Subcutaneous preadipocyte (primary cell): ENCODE measurements around a stretch of chr9.

DNA sequence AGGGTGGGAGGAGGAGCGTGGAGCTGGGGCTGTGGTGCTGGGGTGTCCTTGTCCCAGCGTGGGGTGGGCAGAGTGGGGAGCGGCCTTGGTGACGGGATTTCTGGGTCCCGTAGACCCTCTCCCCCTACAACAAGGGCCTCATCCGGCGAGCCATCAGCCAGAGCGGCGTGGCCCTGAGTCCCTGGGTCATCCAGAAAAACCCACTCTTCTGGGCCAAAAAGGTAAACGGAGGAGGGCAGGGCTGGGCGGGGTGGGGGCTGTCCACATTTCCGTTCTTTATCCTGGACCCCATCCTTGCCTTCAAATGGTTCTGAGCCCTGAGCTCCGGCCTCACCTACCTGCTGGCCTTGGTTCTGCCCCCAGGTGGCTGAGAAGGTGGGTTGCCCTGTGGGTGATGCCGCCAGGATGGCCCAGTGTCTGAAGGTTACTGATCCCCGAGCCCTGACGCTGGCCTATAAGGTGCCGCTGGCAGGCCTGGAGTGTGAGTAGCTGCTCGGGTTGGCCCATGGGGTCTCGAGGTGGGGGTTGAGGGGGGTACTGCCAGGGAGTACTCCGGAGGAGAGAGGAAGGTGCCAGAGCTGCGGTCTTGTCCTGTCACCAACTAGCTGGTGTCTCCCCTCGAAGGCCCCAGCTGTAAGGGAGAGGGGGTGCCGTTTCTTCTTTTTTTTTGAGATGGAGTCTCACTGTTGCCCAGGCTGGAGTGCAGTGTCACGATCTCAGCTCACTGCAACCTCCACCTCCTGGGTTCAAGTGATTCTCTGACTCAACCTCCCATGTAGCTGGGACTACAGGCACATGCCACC is 5.1 kb downstream of the CEL start:
- CAGE, long polyA plus RNA = no peak

DNA sequence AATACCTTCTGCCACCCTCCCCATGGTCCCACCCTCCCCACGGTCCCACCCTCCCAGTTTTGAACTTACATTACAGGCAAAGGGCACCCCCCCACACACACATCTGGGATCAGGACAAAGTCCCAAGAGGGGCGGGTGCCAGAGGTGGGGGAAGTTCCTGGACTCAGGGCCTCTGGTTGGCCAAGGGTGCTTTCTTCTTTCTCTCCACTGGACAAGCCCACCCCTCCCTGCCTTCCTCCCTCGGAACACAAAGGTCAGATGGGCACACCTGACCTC is 19.1 kb upstream of the RALGDS start:
- CAGE, long polyA plus RNA = no peak

DNA sequence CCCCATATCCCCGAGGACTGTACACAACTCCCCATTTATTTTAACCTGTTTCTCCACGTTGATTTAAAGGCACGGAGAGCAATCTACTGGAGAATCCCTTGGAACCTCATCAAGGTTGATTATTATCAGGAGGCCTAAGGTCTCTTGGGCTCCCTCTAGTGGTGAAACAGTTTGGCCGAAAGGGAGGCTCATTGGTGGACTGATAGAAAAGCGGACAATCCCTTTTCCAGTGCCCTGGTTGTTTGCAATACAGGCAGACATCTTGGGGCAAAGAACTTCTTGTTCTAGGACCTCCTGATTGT is 16.2 kb upstream of the GBGT1 start:
- CAGE, long polyA plus RNA = no peak

DNA sequence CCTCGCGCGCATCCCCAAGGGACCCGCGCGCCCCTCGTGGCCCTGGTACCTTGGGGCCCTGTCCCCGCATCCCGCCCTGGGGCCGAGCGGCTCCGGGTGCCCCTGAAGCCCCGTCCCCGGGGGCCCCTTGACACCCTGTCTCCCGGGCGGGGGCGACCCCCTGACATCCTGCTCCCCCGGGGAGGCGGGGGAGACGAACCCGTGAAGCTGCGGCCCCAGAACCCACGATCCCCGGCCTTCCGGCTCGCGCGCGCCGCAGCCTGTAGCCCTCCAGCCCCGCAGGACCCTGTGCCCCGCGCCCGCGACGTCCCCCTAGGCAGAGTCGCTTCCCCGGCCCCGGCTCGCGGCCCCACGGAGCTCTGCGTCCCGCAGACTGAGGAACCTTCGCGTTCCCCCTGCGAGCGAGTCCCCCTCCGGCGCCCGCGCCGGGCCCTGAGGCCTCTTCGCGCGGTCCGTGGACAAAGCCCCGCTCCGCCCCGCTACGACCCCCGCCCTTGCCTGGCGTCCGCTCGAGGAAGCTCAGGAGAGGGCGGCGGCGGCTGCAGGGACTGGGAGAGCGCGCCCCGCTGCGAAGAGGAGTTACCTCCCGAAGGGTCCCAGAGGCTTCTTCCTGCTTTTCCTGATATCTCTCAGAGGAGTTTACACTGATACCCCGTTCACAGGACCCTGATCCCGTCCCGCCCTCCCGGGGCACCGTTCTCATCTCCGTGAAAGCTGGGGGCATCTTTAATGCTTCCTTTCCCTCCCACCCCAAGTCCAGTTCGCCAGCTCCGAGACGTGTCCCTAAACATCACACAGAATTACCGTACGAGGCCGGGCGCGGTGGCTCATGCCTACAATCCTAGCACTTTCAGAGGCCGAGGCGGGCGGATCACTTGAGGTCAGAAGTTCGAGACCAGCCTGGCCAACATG is 60.4 kb downstream of the SURF6 start:
- CAGE, long polyA plus RNA = no peak

DNA sequence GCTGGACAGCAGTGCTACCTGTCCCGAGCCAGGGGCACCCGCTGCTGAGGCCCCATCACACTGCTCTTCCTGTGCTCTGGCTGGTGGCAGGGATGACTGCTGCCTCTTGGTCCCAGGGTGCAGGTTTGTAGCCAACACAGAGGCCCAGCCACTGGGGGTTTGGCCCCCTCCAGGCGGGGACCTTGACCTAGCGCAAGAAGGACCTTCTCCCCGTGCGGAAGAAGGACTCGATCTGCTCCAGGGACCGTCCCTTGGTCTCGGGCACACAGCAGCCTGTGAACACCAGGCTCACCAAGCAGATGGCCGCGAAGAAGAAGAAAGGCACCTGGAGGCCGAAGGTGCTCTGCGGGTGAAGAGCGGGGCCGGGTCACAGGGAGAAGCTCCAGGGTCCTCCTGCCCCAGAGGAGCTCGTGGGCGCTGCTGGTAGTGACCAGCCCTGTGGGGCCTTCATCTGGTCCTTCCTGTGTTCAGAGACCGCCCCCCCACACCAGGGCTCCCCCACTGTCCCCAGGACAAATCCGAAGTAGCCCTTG is 7.0 kb downstream of the SLC2A6 start:
- CAGE, long polyA plus RNA = no peak

- CAGE, long polyA plus RNA = no peak
Measured at GRCh38 chr9:133506747-133507235, 18.0 kb downstream of the MYMK start.

GRCh38 chr9:133634027-133634638 is 2.0 kb upstream of the DBH start:
- CAGE, long polyA plus RNA = no peak

GRCh38 chr9:133635437-133635763 is 763 bp upstream of the DBH start:
- CAGE, long polyA plus RNA = no peak

GRCh38 chr9:133703450-133704061 is 34.6 kb downstream of the SARDH start:
- CAGE, long polyA plus RNA = no peak

DNA sequence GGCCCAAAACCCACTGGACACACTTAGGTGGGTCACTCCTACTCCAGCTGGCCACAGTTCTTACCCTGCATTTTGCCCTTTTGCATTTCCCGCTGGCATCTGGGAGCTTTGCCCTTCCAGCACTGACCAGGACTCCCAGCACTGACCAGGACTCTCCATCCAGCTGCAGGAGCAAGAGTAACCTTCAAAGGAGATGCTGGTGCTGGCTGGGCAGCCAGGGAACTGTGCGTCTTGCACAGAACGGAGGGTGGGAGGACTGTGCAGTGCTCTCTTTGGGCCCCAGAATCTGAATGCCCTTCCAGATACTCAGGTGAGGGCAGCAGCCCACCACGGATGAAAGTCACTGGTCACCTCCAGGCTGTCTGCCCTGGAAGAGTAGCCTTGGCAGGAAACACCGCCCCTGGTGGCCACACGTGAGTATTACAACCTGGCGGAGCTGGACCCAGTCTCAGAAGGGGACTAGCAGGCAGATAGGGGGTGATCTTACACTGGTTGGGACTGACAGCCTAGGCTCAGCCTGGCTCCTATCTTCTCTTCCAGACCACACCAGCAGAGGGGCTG is 4.7 kb upstream of the SARDH start:
- CAGE, long polyA plus RNA = no peak

DNA sequence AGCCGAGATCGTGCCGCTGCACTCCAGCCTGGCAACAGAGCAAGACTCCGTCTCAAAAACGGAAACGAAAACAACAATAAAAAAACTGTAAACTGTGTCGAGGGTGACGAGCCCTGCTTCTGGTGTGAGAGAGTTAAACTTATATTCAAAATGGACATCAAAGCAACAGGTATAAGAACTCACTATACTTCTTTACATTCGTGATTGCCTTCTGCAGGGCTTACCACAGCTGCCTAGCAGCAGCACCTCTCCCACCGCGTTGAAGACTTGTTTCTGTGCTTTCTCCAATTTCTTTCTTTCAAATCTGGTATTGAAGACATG is 18.1 kb upstream of the SARDH start:
- CAGE, long polyA plus RNA = no peak

DNA sequence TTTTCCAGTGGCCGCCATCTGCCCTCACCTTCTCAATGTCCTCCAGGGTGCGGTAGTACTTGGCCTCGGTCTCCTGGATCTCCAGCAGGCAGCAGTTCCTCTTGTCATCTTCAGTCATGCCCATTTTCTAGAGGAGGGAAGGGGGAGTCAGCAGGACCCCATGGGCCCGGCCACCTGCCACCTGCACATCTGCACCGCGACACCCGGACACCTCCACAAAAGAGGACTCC is 70.8 kb upstream of the SARDH start:
- CAGE, long polyA plus RNA = no peak

DNA sequence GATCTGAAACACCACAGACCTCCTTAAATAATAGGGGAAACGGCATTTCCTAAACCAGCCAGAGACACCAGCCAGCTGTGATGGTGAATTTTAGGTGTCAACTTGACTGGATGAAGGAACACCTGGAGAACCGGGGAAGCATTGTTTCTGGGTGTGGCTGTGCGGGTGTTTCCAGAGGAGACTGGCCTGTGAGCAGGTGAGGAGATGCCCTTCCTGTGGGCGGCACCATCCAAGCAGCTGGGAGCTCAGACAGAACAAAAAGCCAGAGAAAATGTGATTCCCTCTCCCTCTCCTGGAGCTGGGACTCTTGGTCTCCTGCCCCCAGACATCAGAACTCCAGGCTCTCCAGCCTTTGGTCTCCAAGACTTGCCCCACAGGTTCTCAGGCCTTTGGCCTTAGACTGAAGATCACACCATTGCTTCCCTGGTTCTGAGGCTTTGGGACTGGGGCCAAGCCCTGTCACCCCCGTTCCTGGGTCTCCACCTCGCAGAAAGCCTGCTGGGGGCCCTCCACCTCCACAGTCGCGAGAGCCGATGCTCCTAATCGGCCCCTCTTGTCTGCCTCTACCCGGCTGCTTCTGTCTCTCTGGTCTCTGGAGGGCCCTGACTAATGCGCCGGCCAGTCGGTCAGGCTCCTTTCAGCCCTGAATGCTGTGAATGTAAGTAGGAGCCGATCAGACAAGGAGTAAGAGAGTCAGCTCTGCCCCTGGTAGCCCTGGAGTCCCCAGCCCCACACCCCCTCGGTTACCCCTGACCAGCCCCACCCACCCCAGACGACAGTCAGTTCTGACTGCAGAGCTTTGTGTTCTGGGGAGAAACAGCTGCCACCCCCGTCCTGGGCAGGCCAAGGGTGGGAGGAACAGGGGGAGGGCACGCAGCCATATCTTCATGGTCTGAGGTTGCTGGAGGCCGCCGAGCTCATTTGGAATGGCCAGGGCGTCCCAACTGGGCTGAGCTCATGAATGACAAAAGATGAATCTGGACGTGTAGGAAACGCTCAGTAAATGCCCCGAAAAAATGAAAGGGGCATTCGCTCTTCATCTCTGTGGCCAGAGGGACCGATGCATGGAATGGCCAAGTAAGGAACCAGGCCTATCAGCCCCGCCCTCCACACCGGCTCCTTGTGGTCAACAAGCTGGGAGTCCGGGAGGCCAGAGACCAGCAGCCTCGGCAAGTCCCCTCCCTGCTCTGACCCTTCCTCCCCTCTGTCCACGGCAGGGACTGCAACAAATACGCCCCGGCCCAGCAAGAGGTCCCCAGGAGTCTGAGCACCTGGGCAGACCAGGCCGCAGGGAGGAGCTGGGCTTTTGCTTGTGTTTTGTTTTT is 57.4 kb downstream of the VAV2 start:
- CAGE, long polyA plus RNA = no peak

DNA sequence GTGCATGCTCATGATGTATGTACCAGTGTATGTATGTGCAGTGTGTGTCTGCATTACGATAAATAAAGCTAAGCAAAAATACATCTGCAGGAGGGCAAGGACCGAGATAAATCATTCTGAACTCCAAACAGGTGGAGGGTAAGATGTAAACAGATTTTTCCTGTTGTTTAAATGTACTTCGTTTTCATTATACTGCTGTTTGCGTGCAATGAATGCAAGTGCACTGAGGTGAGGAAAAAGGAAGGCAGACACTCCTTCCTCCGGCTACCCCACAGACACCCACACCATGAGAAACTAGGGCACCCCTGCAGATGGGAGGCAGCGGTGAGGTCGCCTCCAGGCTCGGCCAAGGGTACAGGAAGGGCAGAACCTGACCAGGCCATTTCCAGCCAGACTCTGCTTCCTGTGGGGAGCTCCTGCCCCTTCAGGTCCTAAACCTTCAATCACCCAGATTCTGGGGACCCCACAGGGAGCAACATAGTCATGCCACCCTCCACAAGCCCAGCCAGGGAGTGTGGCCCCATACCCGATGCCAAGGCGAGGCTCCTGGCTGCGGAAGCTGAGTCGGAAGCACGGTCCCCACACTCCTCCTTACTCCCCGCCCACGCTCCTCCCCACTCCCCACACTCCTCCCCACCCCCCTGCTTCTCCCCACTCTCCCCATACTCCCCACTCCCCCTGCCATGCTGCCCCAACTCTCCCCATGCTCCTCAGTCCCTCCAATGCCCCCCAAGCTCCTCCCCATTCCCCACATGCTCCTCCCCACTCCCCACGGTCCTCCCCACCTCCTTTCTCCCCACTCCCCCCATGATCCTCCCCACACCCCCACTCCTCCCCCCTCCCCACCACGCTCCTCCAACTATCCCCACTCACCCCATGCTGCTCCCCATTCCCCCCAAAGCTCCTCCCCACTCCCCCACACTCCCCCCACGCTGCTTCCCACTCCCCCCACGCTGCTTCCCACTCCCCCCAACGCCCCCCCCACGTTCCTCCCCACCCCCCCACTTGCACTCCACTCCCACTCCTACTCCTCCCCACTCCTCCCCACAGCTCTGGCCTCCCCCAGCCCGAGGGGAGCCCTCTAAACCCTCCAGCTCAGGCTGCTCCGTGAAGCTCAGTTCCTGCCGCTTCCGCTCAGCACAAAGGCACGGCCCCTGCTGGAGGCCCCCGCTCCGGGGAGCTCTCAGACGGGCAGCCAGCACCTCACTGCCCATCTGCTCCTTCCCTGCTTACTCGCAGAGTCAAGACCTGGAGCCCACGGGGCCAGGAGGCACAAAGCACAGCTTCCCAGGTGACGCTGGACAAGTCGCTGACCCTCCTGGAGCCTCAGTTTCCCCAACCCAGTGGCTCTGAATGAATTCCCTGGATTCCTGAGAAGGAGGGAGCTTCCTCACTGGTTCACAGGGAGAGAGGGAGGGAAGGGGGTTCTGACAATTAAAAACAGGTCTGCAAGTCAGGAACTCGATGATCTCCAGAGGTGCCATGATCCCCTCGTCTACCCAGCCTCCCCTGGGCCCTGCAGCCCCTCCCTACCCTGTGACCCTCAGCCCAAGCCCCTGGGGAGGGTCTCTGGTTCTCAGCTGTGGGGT is 36.7 kb downstream of the VAV2 start:
- CAGE, long polyA plus RNA = no peak

DNA sequence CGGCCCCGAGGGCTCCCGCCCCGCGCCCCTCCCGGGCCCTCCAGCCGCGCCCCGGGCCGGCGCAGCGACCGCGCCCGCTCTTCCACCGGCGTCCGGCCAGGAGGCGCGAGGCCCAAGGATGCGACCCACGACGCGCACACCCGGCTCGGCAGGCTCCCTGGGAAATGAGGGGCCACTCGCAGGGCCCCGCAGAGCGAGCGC is 648 bp downstream of the VAV2 start:
- CAGE, long polyA plus RNA = no peak

DNA sequence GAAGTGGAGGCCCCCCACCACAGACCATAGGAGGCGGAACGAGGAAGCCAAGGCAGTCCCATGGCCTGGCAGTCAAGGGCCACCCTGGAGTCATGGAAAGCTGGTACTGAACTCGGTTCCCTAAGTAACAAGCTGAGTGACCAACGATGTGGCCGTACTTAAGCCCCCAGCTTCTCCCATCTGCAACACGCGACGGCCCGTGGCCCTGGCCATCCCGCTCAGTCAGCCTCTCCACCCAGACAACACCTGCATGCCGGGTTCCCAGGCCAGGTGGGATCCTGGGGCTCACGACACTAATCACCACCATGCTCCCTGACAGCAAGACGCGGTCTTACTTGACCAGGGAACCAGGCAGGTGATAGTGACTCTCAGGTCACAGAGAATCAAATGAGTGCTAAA is 17.0 kb downstream of the BRD3 start:
- CAGE, long polyA plus RNA = no peak

GRCh38 chr9:134055454-134056754 is 11.9 kb downstream of the BRD3 start:
- CAGE, long polyA plus RNA = no peak

DNA sequence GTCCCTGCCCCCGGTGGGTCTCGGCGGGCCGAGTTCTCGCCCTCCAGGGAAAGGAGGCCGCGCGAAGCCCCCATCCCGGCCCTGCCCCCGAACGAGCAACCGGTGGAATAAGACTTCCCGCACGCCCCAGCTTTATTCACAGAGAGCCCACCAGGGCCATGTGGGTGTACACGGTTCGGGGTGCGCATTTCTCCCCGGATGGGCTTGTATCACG is 1.0 kb downstream of the BRD3 start:
- CAGE, long polyA plus RNA = no peak

- CAGE, long polyA plus RNA = no peak
Measured at GRCh38 chr9:134136348-134136661, 423 bp downstream of the WDR5 start.

GRCh38 chr9:134158528-134159676 is 23.0 kb downstream of the WDR5 start:
- CAGE, long polyA plus RNA = no peak